ENCODE results near the gene HS6ST1.

DNA sequence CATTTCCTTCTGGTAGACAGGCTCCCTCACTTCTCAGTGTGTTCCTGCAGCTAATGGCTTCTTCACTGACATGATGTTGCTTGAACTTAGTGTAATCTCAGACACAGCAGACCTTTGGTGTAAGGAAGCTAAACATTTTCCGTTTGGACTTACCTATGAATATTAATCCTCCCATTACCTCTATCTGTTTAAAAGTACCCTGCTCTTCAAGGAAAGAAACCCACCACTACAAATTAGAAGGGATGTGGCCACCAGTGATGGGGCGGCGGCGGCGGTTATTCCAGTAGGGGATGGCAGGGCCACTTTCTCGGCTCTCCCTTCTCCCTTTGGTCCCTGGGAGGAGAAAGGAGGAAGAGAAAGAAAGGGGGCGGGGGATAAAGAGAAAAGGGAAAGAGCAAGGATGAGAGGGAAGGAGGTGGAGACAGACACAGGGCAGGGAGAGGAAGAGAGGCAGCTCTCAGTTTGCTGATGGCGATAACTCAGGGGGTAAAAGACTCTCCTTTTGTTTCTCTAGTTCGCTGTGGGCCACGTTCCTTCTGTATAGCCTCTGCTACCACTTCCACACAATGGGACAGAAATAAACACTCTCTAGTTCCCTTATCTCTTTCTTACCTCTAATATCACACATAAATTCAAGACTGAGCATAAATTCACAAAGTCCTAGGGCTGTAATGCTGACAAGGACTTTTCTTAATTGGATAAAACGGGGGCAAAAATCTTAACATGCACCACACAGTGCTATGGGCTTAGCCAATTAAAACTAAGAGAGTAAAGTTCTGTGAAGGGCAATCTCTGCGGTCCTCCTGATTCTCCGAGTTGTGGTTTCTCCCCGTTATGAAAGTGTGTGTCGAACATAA, 14.5 kb downstream of the SFT2D3 start:
- RAMPAGE, long total RNA = no peak
- RRBS = no CpG with 5 or more reads among the region's 15 CpGs

GRCh38 chr2:127724789-127725423, 23.6 kb downstream of the SFT2D3 start:
- RAMPAGE, long total RNA = no peak
- RRBS = no CpG with 5 or more reads among the region's 5 CpGs

- RAMPAGE, long total RNA = no peak
- RRBS = no CpG with 5 or more reads among the region's 5 CpGs
These were observed 14.3 kb downstream of the WDR33 start for GRCh38 chr2:127796530-127797277.

DNA sequence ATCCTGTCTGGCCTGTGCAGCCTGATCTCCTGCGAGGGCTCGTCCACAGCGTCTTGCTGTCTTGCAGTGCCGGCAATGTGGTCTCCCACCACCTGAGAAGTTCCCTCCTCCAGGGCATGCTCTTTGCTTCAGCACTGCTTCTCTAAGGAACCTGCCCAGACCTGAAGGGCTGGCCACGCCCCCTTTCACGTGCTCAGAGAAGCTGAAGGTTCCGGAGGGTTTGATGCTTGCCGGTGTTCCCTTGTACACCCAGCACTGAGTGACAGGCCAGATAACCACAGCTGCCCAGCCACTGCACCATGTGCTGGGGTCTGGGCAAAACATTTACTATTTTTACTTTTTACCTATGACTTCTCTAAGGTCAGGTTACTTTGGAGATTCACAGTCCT, 1.7 kb upstream of the POLR2D start:
- RAMPAGE, long total RNA = no peak
- RRBS = no CpG with 5 or more reads among the region's 8 CpGs

DNA sequence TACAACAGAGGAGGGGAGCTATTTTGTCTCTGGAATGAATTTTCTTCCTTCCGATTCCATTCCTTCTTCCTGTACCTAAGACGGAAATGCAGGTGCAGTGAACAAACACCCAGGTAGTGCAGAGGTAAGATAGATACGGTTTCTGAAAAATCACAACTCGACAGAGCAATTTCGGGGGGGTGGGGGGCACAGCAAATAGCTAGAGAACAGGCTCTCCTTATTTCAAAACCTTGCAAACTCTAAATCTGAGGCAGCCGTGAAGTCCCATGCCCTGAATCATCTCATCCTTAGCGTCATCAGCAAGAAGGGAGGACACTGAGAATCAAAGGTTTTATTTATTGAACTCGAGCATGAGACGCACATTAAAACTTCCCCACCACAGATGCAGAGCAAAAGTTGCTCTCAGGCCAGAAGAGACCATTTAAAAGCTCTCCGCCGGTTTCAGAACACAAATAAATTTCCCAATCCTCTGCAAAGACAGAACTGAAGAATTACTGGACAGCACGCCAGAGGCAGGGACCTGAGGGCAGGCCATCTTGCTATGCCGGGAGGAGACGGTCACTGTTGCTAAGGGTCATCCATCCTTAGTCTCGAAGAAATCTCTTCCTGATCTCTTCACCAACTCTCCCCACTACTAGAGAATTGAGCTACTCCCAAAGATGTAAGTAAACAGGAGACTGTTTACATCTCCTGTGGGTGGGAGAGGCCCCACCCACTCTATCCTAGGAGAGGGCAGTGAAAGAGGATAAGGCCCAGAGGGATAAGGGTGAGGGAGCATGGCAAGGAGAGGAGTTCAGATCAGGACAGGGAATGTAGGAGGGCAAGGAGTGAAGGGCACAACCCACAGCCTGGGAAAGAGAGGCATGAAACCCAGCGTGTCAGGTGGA, 1.3 kb downstream of the AMMECR1L start:
- RAMPAGE, long total RNA = no peak
- RRBS = no CpG with 5 or more reads among the region's 16 CpGs

DNA sequence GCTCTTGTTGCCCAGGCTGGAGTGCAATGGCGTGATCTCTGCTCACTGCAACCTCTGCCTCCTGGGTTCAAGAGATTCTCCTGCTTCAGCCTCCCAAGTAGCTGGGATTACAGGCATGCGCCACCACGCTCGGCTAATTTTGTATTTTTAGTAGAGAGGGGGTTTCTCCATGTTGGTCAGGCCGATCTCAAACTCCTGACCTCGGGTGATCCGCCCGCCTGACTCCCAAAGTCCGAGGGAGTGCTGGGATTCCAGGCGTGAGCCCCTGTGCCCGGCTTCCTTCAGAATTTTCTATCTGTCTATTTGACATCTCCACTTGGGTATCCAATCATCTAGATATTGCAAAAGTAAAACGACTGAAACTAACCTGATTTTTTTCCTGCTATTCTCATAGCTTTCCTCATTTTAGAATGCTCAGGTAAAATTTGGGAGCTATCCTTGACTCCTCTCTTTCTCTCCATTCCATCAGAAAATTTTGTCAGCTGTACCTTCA, 54.5 kb downstream of the SAP130 start:
- RAMPAGE, long total RNA = no peak
- RRBS = no CpG with 5 or more reads among the region's 12 CpGs

DNA sequence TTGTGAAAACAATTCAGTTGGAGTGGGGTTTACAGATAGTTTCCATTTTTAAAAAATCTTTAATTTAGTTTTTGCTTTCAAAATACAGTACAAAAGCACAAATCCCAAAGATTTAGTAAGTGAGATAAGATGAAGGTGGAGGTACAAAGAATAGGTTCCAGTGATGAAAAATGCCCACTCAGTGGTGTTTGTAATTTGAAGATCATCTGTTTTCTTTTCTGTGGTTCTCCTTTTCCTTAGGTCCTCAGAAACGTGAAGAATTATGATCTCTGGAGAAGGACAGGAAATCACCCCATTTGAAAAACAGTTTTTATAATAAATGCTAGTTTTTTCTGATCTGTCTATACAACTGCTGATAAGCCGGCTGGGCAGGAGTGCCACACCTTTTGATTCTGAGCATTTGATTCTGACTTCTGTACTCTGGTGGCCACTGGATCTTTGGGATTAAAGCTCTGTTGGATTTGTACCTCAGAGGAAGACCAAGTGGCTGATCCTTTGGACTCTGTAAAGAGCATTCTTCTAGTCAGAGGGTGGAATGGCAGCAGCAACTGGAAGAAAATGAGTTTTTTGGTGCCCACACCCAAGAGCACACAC, 98.6 kb downstream of the UGGT1 start:
- RAMPAGE, long total RNA = no peak
- RRBS = no CpG with 5 or more reads among the region's 2 CpGs

GRCh38 chr2:128232931-128233854, 85.5 kb downstream of the HS6ST1 start:
- RAMPAGE, long total RNA = no peak
- RRBS = 1% methylated on average over 20 of the region's 89 CpGs

- RAMPAGE, long total RNA = no peak
- RRBS = no CpG with 5 or more reads among the region's 16 CpGs
These were observed 36.1 kb downstream of the HS6ST1 start for GRCh38 chr2:128282473-128282968.

- RAMPAGE, long total RNA = no peak
- RRBS = no CpG with 5 or more reads among the region's 9 CpGs
These were observed 27.2 kb downstream of the HS6ST1 start for GRCh38 chr2:128291397-128291849.

GRCh38 chr2:128318694-128319212, at the start of gene HS6ST1:
TSS of gene HS6ST1 (minus strand) at chr2:128318868.
- RAMPAGE, long total RNA = no peak
- RRBS = under 1% methylated on average over 14 of the region's 79 CpGs

DNA sequence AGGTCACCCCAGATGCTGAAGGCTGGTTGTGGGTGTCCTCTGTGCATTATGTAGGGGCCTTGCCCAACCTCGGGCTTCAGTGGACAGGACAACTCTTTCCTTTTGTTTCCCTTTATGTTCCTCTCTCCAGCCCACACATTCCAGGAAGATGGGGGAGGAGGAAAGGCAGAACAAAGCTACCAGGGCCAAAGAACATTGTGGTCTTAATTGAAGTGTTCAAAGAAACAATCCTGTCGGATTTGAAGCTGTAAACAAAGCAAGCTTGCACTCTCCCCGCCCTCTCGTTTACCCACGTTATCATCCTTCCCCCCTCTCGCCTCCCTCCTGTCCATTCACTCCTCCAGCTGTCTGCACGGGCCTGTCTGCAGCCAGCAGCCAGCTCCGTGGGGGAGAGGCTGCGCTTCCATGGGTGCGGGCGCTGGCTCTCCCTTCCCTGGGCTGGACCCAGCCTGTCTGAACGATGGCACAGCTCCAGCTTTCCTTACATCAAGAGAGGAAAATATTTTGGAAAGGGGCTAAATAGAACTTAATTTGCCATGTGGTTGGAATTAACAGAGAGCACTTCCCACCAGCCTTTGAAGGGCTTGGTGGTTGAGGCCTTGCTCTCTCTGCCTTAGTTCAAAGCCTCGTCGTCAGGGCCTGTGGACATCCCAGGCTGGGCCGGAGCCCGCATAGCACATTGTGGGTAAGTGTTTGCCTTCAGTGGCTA, 60.5 kb upstream of the HS6ST1 start:
- RAMPAGE, long total RNA = no peak
- RRBS = 82% methylated on average over 2 of the region's 16 CpGs

- RAMPAGE, long total RNA = no peak
- RRBS = no CpG with 5 or more reads among the region's 19 CpGs
These were observed 61.4 kb upstream of the HS6ST1 start for GRCh38 chr2:128379966-128380474.

DNA sequence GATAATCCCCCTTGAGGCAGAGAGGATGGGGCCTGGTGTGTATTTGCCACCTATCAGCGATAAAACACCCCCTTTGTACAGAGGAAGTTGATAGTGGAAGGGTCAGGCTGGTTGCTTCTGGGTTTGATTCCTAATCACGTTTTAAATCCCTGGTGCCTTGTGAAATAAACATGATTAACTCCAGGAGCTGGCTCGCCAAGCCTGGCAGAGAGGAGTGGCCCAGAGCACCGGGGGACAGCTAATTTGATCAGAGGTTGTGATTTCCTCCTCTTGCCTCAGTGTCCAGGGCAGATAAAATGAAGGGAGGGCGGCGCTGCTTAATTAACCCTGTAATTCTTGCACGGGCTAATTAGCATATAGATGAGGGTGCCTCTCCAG, 106.1 kb upstream of the HS6ST1 start:
- RAMPAGE, long total RNA = no peak
- RRBS = no CpG with 5 or more reads among the region's 7 CpGs

GRCh38 chr2:128425843-128426594, 107.4 kb upstream of the HS6ST1 start:
- RAMPAGE, long total RNA = no peak
- RRBS = no CpG with 5 or more reads among the region's 12 CpGs

GRCh38 chr2:128593788-128594571, 275.3 kb upstream of the HS6ST1 start:
- RAMPAGE, long total RNA = no peak
- RRBS = no CpG with 5 or more reads among the region's 15 CpGs

DNA sequence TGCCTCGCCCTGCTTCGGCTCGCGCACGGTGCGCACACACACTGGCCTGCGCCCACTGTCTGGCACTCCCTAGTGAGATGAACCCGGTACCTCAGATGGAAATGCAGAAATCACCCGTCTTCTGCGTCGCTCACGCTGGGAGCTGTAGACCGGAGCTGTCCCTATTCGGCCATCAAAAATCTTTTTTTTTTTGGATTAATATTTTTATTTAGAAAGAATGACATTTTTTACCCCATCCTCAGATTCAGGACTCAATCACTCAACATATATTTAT, 292.7 kb upstream of the RAB6C start:
- RAMPAGE, long total RNA = no peak
- RRBS = no CpG with 5 or more reads among the region's 14 CpGs

GRCh38 chr2:129981621-129982098, 2.2 kb downstream of the RAB6C start:
- RAMPAGE, long total RNA = no peak
- RRBS = no CpG with 5 or more reads among the region's 7 CpGs

- RAMPAGE, long total RNA = no peak
- RRBS = no CpG with 5 or more reads among the region's 16 CpGs
These were observed 16.1 kb upstream of the CCDC74B start for GRCh38 chr2:130161009-130161409.

DNA sequence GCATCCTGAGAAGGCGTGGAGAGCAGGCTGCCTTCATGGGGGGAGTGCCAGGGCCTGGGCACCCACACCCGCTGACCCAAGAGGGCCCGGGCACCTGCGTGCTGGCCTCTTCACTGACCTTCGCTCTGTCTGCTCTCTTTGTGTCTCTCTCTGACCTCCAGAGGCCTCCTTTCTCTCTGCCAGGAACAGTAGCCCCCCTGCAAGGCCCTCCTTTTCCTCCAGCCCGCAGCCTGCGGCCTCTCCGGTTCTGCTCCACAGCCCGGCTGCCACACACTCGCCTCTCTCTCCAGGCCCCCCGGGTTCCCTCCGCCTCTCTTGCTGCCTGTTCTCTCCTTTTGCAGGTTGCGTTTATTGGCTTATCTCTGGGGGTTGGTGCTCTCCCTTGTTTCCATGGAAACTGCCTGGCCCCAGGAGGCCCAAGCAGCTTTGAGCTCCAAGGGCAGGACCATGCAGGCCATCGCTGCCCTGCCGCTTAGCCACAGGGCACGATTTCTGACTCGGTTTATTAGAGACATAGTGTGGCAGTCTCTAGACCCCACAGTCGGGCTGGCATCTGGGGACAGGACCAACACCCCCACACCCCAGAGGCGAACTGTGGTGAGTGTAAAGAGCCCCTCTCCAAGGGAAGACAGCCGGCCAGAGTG, 1.7 kb downstream of the MZT2B start:
- RAMPAGE, long total RNA = no peak
- RRBS = 0% methylated on average over 1 of the region's 20 CpGs

All from kidney epithelial cell (primary cell).